GM23248 (cell line): ENCODE measurements around a stretch of chrX.

DNA sequence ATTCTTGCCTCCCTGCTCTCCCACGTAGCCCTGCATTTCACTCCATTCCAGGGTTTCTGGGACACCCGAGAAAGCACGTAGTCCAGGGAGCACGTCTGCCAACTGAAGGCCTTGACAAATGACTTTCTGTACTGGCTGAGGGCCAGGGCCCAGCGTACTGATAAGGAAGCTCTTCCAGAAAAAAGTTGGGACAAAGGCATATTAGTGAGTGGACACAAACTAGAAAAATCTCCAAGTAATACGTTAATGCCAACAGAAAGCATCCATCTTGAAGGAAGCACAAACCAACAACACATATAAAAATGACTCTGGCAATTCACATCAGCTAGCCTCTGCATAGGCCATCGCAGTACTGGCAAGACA is 15.6 kb downstream of the F8 start:
- RAMPAGE, long total RNA = no peak